MCF 10A (cell line): ENCODE results near the gene ZCCHC14.

GRCh38 chr16:87335935-87336331 is 18.7 kb upstream of the C16orf95 start:
- PRO-cap = no peak
- RRBS = no CpG with 5 or more reads among the region's 11 CpGs

GRCh38 chr16:87359956-87360592 is 23.5 kb downstream of the FBXO31 start:
- PRO-cap = no peak
- RRBS = no CpG with 5 or more reads among the region's 15 CpGs

- PRO-cap = no peak
- RRBS = no CpG with 5 or more reads among the region's 11 CpGs
These were observed 1.3 kb downstream of the FBXO31 start for GRCh38 chr16:87382201-87382725.

- PRO-cap = no peak
- RRBS = no CpG with 5 or more reads among the region's 13 CpGs
These were observed 7.2 kb downstream of the MAP1LC3B start for GRCh38 chr16:87399122-87399939.

DNA sequence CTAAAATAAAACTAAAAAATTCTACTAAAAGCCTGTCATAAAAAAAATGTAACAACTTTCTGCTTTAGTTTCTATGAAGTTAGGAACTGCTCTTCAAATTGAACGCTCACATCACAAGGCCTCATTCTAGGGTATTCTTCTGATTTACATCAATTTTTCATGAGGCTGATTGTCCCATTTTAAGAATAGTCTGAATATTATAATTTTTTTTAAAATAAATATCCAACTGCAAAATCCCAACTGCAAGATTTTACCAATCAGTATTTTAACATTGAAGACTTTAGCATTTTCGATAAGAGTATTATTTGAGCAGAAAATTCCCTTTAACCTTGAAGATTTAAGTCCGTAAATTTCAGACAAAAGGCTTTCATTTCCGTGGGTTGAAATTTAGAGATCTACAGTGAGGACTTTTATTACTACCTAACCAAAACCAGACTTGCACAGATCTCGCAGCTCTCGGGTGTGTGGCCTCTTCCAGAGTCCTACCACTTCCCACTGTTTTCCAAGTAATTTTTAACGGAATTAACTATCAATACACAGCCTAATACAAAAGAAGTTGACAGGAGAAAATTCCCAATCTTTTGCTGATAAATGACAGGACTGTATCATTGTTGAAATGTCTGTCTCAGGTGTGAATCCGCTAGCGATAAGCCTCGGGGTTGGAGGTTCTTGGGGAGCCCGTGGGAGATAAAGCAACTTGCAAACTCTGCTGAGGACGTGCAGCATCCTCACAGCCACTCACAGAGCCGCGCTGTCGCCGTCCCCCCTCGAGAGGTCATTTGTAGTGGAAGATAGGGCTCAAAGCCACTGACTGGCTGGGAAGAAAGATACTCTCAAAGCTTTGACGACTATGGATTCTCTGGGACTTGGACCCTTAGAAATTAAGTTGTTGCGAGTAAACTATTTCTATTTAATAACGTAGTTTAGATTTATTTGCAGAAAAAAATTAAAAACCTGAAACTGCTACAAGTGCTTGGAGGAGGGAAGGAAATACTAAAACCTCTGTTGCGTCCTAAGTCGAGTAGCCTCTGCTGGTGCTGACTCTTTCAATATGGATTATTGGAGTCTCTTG is 16.8 kb downstream of the MAP1LC3B start:
- PRO-cap = no peak
- RRBS = no CpG with 5 or more reads among the region's 22 CpGs

DNA sequence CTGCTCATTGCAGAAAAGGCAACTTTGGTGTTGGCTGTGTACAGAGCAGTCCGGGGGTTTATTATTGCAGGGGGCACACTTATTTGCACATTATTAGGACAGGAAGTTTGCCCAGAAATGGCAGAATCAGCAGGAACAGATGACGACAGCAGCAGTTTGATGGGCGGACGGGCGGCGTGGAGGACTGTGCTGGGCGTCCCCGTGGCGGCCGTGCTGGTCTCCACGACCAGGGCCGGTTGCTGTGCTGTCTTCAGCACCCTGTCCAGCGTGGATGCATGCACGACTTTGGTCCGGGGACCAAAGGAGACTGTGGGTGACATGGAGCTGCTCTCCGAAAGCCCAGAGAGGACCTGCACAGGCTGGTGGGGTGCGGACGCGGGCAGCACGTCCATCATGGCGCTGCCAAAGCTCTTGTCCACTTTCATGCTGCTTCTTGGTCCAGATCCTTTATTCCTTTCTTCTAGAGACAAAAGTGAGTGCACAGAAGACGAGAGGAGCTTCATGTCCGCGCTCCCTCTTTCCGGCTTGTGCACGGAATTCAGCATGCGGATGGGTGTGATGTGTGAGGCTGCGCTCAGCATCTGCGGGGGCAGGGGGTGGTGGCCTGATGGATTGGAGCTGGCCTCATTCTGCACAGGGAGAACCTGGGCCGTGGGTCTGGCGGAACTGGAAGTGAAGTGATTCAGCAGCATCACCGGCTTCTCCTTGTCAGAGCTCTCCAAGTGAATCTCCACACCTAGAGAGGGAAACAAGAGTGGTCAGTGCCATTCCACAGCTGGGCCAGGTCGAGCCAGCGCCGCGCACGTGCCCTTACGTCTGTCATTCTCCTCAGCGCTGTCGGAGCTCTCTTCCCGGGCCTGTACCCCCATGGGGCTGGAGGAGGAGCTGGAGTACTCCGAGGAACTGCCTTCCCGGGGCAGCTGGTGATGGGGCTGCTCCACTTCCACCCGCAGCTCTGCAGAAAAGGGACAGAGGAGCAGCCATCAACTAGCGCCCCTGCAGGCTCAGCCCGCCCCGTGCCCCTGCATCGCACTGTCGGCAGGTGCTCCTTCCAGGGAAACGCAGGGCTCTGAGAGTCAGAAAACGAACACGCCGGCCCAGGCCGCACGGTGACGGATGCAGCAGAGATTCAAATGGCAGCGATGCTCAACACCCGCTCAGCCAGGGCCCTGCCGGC is 20.5 kb downstream of the MAP1LC3B start:
- PRO-cap = no peak
- RRBS = 96% methylated on average over 11 of the region's 59 CpGs

DNA sequence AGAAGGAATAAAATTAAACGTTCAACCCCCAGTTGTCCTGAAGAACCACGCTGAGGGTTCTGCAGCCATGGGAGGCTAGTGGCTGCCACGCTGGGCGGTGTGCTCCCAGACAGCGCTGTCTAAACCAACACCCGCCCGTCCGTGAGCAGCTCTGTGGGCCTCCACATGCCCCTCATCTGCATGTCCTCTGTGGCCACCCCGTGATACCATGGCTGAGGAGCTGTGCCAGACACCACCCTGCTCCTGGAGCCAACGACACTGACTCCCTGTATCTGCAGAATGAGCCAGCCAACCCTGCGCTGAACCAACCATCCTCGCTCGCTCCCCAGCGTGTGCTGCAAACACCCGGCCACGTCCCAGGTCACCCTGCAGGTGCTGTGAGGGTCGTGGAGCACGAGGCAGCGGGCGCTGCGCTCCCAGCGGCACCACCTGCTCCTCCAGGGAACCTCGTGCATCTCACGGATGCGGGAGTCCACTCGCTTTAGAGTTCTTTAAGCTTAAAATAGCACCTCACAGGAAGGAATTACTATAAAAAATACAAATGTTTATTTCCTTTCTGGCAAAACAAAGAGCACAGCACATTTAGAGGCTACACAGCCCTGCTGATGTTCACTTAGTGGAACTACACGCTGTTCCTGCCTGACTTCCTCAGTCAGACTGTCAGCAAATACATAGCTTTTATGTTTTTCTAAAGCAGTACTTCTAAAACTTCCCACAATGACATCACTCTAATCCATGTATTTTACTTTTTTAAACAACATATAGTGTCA is 43.3 kb downstream of the MAP1LC3B start:
- PRO-cap = no peak
- RRBS = no CpG with 5 or more reads among the region's 27 CpGs

- PRO-cap = bidirectional peak, plus-strand start at chr16:87492928, minus-strand start at chr16:87492774; bidirectional peak, plus-strand start at chr16:87493219, minus-strand start at chr16:87493024
- RRBS = 1% methylated on average over 31 of the region's 150 CpGs
These were observed at the start of gene ZCCHC14 for GRCh38 chr16:87492518-87493465. TSS of gene ZCCHC14 (minus strand) at chr16:87493024.

DNA sequence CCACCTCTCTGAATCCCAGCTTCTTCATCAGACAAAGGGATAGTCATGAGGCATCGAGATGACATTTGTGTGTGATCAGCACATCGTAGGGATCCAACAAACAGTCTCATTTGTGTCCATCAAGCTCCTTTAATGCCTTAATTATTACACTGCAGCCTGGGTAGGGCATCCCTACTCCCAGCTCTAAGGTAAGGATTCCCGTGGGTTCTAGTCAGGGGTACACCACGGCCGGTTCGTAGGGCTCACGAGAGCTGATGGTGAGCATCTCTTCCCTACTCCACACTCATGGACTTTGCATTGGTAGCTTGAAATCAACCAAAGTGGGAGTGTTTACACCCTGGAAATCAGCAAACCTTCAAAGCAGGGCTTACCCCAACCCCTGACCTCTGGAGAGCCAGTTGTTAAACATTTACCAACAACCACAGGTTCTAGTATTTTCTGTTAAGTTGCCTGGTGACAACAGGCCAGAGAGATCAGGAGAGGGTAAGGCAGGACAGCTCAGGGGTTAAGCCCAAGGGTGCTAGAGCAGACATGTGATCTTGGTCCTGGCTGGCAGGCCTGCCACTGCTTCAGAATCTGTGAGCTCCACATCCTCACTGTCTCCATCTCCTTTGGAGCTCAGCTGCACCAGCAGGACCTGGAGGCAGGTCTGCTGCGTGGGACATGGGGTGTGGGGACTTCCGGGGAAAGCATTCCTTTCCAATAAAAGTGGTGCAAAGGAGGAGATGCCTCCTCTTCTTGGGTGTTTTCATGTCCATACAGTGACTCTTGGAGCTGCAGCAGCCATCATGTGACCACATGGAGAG is 36.0 kb upstream of the ZCCHC14 start:
- PRO-cap = no peak
- RRBS = no CpG with 5 or more reads among the region's 9 CpGs

DNA sequence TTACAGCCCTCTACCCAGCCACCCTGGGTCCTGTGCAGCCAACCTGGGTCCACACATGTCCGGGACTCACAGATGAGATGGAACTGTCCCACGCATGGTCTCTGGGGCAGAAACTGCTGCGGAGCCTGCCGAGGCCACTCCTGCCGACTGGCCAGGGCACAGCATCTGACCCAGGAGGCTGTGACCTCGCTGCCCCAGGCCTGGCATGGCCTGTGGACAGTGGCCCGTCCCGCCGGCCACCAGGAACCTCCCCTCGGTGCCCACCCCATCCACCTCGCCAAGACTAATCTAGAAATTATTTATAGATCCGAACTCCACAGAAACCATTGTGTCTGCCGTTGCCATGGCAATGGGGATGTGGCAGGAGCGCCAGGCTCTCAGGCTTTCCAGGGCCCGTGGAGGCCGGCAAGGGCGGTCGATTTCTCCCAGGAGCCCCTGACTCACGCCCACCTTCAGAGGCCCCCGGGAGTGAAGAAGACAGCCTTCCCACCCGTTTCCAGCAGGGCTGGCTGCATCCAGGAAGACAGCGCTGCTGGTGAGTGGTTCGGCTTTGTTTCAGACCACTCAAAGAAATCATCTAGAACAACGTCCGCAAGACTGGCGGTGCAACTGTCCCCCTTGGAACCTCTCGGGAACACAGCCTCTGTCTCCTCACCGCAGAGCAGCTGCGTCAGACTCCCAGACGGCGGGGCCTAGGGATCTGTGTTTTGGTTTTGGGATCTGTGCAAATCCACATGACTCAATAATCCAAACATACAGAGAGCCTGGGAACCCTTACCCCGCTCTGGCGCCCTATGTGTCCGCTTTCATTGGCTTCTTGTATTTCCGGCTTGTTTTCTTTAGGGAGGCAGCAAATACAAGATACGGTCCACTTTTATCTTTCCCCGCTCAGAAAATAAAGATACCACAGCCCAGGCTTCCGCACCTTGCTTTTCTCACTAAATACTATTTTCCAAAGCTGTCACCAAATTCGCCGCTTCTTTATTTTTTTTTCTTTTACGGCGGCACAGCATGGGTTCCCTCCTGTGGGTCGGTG is 48.5 kb upstream of the ZCCHC14 start:
- PRO-cap = no peak
- RRBS = 38% methylated on average over 5 of the region's 43 CpGs

DNA sequence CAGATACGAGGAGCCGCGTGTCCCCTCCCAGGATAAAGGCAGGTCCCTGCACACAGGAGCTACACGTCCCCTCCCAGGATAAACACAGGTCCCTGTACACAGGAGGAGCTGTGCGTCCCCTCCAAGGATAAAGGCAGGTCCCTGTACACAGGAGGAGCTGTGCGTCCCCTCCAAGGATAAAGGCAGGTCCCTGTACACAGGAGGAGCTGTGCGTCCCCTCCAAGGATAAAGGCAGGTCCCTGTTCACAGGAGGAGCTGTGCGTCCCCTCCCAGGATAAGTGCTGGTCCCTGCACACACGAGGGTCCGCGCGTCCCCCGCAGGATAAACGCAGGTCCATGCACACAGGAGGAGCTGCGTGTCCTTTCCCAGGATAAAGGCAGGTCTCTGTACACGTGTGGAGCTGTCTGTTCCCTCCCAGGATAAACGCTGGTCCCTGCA is 11.9 kb downstream of the JPH3 start:
- PRO-cap = no peak
- RRBS = no CpG with 5 or more reads among the region's 17 CpGs

- PRO-cap = no peak
- RRBS = no CpG with 5 or more reads among the region's 23 CpGs
These were observed 33.3 kb downstream of the JPH3 start for GRCh38 chr16:87635577-87636111.

- PRO-cap = no peak
- RRBS = no CpG with 5 or more reads among the region's 25 CpGs
These were observed 64.0 kb downstream of the KLHDC4 start for GRCh38 chr16:87701655-87702263.

DNA sequence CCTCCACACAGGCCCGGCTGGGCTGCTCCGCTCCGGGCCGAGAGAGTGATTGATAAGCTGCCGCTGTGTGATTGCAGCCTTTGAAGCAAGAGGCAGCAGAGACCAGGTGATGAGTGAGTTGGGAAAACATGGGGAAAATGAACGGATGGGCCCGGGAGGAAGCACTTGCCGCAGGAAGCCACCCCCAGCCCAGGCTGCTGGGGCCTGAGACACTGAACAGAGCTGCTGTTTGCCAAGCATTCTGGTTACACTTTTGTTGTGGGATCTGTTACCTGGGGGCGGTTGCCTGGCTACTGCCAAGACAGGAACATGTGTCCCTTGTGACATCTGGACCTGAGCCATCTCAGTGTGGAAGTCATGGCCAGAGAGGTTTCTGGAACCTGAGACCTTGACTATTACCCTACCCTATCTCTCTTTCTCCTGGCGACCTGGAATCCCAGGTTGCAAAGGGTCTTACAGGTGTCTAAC is 46.5 kb upstream of the KLHDC4 start:
- PRO-cap = no peak
- RRBS = no CpG with 5 or more reads among the region's 10 CpGs

- PRO-cap = no peak
- RRBS = no CpG with 5 or more reads among the region's 15 CpGs
These were observed 29.2 kb downstream of the SLC7A5 start for GRCh38 chr16:87840155-87840466.

DNA sequence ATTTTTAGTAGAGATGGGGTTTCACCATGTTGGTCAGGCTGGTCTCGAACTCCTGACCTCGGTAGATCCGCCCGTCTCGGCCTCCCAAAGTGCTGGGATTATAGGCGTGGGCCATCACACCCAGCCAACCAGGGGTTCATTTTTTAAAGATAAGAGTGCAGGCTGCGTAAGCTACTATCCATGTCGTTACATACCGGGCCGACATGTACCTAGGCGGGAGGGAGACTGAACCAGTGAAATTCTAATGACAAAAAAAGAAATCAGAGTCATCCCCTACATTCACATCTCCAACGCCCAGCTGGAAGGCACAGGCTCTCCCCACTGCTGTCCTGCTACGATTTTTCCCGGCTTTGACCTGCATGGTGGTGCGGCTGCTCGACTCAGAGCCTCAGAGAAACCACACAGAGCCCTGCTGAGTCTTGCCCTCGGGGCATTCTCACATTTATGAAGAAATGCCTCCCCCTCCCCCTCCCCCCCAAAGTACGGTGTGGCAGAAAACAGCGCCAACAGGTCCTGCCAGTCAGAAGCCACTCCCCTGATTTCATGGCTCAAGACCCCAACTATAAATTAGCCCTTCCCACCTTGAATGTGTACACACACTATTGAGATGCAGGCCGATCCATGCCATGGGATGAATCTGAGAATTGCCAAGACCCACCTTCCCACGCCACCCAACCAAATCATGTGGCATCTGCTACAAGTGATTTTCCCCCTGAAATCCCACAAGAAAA is 2.0 kb downstream of the SLC7A5 start:
- PRO-cap = no peak
- RRBS = no CpG with 5 or more reads among the region's 21 CpGs

DNA sequence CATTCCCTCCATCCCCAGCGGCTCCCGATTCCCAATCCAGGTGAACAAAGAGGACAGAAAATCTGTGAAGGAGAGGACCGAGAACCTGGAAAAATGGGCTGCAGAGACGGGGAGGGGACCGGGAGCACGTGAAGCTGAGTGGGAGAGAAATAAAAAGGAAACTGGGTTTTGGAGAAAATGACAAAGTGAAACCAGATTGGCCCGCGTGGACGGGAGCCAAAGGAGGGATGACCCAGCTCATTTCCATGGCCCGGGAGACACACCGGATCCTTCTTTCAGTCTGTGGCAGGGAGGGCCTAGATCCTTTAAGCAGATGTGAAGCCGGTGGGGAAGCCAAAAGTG is 17.6 kb downstream of the CA5A start:
- PRO-cap = no peak
- RRBS = no CpG with 5 or more reads among the region's 12 CpGs

DNA sequence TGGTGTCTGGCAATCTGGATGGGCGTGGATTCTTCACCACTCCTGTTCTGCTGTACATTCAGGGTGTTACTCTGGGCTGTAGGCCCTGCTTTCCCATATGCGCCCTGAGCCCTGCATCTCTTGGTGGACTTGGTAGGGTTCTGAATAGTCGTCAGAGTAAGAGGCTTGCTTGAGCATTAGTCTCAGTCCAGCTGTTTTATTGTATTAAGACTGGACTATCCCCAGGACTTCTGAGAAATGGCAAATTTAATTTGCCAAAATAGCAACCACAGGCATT is 14.9 kb downstream of the BANP start:
- PRO-cap = no peak
- RRBS = no CpG with 5 or more reads among the region's 3 CpGs

GRCh38 chr16:87968447-87968842 is 17.2 kb downstream of the BANP start:
- PRO-cap = no peak
- RRBS = no CpG with 5 or more reads among the region's 6 CpGs

DNA sequence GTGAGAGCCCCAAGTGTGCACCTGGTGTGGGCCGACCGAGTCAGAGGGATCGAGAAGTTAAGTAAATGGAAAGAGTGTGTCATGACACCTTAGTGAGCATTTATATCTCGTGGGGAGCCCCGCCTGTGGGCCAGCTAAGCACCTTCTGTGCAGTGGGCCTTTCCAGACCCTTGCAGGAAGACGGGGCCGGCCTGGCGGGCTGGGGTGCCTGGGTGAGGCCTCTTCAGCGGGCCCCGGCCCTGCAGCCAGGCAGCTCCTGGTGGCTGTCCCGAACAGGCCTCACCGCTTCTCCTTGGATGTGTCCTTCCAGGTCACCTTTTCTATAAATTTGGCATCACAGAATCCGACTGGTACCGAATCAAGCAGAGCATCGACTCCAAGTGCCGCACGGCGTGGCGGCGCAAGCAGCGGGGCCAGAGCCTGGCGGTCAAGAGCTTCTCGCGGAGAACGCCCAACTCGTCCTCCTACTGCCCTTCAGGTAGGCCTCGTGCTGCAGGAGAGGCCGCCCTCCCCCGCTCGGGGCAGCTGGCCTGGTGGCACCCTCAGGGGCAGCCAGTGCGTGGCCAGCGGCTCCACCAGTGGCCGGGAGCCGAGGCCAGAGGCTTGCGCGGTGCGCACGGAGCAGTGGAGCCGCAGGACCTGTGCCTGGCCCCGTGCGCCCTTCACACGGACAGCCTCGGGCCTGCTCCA is 76.1 kb downstream of the BANP start:
- PRO-cap = no peak
- RRBS = 100% methylated on average over 2 of the region's 43 CpGs